HTR-8/SVneo (cell line): ENCODE data around the gene LAD1.

DNA sequence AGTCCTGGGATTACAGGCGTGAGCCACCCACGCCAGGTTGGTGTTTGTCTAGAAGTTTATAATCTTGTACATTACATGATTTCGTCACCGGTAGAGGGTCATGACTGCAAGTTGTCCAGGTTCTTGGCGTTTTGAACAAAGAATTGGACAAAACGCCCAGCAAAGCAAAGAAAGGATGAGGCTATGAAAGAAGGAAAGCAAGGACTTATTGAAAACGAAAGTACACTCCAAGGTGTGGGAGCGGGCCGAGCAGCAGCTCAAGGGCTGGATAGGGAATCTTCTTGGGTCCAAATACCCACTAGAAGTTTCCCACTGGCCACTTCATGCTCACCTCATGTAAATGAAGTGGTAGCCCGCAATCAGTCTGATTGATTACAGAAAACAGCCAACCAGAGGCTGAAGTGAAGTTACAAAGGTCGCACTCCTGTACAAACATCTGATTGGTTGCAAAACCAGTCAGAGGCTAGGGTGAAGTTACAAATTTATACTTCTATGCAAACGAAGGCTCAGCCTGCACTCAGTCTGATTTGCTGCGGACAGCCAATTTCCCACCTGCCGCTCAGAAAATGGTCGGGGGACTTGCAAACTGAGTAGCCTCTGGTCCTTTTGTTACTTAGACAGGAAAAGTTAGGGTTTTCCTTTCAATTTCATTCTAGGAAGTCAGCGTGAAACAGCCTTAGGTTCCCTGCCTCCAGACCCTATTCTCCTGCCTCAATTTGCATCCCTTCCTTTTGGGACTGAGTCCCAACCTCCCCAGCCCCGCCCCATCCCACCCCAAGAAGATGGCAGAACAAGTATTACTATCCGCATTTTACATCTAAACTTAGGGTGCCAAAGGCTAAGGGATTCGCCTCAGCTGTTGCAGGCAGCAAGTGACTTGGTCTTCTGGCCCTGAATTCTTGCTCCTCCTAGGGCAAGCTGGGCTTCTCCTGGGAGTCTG, 161.7 kb upstream of the NR5A2 start:
- RRBS: no CpG with 5 or more reads among the region's 19 CpGs

- RRBS: 96% methylated on average over 3 of the region's 39 CpGs
These were observed 13.9 kb downstream of the NR5A2 start for GRCh38 chr1:200041128-200041999.

DNA sequence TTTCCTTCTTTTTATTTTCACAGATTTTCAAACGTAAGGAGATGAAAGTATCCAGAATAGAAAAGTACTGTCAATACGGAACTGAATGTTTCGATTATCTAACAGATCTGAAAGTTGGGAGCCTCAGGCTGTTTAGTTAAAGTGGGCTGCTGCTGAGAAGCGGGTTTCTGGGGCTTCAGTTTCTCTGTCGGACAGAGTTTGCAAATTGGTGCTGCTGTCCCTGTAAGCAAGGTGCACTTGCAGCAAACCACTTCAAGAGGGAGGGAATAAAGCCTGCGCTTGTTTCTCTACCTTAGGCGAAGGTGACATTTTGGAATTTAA, 15.6 kb downstream of the NR5A2 start:
- RRBS: no CpG with 5 or more reads among the region's 7 CpGs

- RRBS: no CpG with 5 or more reads among the region's 7 CpGs
These were observed 100.5 kb downstream of the NR5A2 start for GRCh38 chr1:200127941-200128477.

DNA sequence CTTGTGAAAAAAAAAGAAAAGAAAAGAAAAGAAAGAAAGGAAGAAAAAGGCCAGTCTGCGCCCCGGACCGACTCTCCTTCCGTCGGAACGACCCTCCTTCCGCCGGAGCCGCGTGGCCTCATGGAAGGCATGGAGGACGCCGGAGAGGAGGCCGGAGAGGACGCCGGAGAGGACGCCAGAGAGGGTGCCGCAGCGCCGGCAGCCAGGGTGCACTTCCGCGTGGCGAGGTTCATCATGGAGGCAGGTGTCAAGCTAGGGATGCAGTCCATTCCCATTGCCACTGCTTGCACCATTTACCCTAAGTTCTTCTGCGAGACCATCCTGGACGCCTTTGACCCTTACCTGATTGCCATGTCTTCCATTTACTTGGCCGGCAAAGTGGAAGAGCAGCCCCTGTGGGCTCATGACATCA, 185.9 kb downstream of the NR5A2 start:
- RRBS: 62% methylated on average over 2 of the region's 25 CpGs

DNA sequence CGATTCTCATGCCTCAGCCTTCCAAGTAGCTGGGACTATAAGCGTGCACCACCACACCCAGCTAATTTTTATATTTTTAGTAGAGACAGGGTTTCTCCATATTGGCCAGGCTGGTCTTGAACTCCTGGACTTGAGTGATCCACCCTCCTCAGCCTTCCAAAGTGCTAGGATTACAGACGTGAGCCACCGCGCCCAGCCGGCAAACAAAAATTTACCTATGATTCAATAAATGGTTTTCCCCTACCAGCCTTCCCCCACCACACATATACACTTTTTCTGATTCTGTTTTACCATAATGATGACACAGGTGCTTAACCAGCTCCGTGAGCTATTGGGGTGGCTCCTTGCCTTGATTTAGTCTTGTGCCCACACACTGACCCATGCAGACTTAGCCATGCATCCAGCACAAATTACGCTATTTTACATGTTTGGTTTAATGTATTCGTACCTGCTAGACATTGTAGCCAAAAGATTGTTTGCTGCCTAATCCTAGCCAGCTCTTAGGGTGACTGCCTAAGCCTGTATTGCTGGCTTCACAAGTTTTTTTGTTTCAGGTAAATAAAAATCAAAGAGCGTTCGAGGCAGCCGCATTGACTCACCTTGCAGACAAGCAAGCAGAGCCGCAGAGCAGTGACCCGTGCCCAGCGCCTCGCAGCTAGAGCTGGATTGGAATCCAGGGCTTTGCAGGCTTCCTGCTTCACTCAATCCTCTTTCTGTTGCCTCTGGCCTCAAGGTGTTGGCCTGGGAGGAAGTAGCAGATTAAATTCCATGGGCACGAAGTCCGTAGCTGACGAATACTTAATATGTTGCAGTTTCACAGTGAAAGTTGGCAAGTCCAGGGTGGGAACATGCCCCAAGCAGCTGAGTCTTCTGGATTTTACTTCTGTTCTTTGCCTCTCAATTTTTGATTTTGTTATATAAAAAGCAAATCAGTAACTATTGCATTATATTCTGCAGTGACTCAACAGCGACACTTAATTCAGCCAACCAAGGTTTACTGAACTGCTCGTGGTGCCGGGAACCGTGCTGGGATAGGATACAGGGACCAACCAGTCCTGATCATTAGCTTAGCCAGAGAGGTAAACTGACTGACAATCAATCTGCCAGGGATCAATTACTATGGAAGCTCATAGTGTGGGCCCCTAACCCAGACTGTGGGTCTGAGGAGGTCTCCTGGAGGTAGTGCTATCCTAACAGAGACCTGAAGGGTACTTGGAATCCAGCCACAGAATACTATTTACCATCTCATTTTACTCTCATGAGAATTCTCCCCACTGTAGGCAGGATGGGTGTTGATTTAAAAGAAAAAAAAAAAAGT, 68.0 kb upstream of the ZNF281 start:
- RRBS: no CpG with 5 or more reads among the region's 23 CpGs

DNA sequence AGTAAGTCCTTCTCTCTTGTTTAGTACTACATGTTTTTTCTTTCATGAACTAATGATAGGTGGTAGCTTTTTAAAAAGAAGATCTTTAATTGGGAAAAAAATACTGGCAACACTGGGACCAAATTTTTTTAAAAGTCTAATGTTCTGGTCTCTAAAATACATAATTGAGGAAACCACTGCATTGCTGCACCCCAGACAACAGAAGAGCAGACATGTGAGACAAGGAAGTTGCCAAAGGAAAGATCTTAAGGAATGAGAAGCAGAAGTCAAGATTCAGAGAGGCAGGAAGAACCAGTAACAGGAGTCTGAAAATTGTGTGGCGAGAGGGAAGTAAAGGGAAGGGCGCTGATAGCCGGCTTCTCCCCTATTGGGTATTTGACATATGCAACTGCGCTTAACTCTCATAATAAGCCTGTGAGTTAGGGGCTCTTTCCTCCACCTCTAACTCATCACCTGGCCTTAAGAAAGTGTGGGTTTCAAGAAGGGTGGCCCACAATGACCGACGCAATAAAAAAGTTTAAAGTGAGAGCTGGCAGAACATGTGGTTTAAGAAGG, 21.9 kb upstream of the KIF14 start:
- RRBS: no CpG with 5 or more reads among the region's 6 CpGs

- RRBS: 100% methylated on average over 1 of the region's 9 CpGs
These were observed 1.2 kb downstream of the INAVA start for GRCh38 chr1:200895777-200896497.

DNA sequence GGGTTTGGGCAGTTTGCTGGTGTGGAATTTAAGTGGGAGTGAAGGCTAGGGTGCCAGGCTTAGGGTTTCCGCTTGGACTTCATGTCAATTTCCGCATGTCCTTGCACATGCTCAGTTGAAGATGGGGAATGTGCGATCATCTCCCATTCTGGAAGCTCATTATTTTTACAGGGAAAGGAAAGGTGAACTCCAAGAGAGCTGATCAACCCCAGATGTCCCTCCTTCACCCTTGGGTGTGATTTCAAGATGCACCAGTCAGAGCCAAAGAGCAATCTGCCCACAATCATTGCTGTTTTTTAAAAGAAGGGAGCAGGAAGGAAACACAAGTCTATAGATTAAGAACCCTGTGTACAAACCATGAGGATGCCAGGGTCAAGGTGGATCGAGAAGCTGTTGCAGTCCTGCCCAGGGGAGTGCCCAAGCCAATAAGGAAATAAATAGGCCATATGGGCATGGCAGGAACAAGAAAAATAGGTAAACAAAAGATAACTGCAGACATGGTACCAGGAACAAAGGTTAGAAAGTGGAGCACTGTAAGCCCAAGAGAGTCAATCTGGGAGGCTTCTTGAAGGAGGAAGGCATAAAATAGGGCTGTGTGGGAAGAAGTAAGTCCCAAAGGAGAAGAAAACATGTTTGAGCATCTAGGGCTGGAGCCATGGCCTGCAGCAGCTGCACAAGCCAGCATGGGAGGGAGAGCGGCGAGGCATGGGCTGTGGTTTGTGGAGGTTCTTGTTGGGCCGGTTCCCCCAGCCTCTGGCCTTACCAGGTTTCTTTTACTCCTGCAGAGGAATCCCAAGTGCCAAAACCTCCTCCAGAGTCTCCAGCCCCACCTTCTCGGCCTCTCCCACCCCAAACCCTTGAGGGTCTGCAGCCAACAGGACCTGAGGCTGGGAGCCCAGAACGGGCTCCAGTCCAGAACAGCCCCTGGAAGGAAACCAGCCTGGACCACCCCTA, 13.5 kb downstream of the INAVA start:
- RRBS: no CpG with 5 or more reads among the region's 9 CpGs

GRCh38 chr1:201012971-201013557, 10.4 kb downstream of the KIF21B start:
- RRBS: no CpG with 5 or more reads among the region's 5 CpGs

DNA sequence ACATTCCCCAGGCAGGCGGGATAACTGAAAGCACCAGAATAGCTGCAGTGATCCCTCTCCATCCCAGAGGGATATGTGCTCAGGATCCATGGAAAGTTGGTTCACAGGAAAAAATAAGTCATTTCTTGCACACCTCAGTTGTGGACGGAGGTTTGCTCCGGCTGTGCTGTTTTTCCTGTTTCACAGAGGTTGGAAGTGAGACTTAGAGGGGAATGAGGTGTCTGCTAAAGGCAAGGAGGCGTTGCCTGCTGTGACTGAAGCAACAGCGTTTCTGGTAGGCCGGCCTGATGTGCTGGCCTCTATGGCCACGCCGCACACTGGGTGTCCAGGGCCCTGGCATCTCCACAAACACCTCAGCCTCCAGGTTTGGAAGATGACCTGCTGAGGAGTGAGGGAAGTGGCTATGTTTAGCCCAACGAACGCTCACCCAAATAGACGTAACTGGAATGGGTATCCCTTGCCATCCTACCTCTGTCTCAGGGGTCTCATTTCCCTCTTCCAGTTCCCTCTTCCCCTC, 12.1 kb downstream of the CACNA1S start:
- RRBS: 29% methylated on average over 2 of the region's 11 CpGs

GRCh38 chr1:201153385-201154127, 718 bp downstream of the TMEM9 start:
- RRBS: 3% methylated on average over 8 of the region's 14 CpGs

DNA sequence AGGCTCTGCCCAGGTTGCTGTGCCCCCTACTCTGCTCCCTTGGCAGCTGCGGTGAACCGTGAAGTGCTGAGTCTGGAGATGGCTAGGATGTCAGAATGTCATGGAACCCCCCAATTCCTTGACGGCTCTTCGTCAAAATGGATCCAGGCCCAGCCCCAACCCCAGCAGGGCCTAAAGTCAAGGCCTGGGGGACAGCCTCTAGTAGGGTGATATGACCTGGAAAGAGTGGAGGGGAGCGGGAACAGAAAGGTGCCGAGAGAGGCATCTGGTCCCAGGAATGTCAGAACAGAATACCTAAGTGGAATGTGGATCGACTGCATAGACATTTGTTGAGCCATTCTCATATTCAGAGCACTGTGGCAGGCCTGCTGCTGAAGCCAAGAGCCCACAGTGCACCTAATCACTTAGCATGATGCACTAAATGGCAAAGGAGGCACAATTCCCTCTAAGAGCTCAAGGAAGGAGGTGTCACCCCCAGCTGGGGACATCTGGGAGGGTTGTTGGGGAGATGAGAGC, 8.8 kb upstream of the PKP1 start:
- RRBS: no CpG with 5 or more reads among the region's 7 CpGs

GRCh38 chr1:201325966-201326370, 42.7 kb downstream of the PKP1 start:
- RRBS: no CpG with 5 or more reads among the region's 4 CpGs

DNA sequence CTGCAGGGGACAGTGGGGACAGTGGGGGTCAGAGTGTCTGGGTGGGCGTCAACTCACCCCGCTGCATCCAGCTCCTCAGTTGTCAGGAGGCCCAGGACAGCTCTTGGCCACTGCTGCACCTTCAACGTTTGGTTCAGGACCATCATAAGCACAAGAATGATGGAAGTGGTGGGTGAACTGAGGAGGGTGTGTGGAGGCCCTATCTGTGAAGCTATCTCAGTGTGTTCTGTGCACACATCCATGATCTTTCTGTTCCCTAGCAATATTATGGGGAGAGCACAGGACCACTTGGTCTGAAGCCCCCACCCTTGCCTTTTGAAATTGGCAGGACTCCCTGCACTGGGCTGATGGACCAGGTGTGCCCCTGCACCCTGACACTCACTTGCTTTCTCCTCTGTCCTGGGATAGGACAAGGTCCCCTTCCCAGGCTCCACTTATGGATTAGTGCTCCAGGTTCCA, 21.6 kb downstream of the TNNT2 start:
- RRBS: no CpG with 5 or more reads among the region's 3 CpGs

DNA sequence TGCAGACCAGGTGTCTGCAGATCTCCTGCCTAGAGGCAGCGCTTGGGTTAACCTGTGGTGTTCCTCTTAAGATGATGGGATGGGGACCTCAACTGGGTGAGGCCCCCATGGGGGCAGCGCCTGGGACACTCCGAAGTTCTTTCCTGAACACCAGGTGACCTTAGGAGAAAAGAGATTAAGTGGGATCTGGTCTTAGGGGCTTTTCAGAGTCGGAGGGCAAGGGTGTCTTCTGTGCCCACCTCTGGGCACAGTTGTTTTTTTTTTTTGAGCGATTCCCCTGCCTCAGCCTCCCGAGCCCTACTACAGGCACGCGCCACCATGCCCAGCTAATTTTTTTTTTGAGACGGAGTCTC, 21.2 kb downstream of the TNNT2 start:
- RRBS: no CpG with 5 or more reads among the region's 9 CpGs

- RRBS: no CpG with 5 or more reads among the region's 11 CpGs
These were observed 8.3 kb downstream of the TNNT2 start for GRCh38 chr1:201368971-201369755.

GRCh38 chr1:201378307-201379379, 1.2 kb upstream of the TNNT2 start:
- RRBS: no CpG with 5 or more reads among the region's 17 CpGs

DNA sequence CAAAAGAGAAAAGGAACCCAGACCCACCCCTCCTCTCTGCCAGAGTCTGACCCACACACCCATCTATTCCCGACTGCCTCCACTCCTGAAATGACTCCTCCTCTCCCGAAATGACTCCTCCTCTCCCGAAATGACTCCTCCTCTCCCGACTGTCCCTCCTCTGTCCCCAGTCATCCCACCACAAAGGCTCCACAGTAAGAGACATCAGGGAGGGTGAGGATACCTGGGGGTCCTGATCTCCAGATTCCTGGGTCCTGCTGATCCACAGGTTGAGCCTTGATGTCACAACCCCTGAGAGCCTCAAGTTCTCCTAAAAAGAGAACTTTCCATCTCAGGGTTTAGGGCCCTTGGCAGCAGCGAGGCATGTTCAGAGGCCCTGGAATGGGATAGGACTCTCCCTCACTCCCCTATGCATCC, 5.0 kb upstream of the TNNT2 start:
- RRBS: no CpG with 5 or more reads among the region's 5 CpGs

GRCh38 chr1:201398897-201400213, at the start of gene LAD1:
Gene LAD1, minus strand, starts transcription at chr1:201399324.
- RRBS: 95% methylated on average over 35 of the region's 92 CpGs